Measurements from ENCODE around the genes FMOD and REN.

DNA sequence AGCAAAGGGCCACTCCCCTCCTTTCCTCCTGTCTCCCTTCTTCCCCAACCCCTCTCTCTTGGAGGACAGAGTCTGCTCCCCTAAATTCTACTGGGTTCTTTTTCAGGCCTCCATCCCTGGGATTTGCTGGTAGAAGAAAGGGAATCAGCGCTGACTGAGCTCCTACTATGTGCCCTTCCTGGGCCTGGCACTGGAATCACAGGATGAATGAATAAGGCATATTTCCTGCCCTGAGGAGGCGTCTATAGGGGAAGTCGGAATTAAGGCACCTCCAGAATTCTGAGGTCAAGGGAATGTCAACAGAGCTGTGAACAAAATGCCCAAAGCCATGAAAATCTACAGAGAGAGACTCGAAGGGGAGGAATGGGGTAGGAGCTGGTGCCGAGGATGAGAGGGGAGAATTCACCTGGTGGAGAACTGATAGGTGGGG, 17.4 kb upstream of the BTG2 start:
- RAMPAGE, long total RNA: no peak
- RRBS: no CpG with 5 or more reads among the region's 5 CpGs

DNA sequence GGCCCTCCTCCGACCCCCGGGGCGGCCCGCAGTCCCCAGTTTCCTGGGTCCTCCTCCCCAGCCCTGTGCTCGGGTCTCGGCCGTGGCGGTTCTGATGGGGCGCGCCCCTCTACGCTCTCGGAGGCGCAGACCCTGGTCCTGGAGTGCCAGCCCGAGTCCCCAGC, 427 bp downstream of the BTG2 start:
- RAMPAGE, long total RNA: no peak
- RRBS: 0% methylated on average over 2 of the region's 14 CpGs

GRCh38 chr1:203307593-203308371, 2.5 kb downstream of the BTG2 start:
- RAMPAGE, long total RNA: no peak
- RRBS: no CpG with 5 or more reads among the region's 3 CpGs

GRCh38 chr1:203350949-203351564, at the start of gene FMOD:
Gene FMOD (minus strand): TSS chr1:203351122.
- RAMPAGE, long total RNA: no peak
- RRBS: no CpG with 5 or more reads among the region's 18 CpGs

DNA sequence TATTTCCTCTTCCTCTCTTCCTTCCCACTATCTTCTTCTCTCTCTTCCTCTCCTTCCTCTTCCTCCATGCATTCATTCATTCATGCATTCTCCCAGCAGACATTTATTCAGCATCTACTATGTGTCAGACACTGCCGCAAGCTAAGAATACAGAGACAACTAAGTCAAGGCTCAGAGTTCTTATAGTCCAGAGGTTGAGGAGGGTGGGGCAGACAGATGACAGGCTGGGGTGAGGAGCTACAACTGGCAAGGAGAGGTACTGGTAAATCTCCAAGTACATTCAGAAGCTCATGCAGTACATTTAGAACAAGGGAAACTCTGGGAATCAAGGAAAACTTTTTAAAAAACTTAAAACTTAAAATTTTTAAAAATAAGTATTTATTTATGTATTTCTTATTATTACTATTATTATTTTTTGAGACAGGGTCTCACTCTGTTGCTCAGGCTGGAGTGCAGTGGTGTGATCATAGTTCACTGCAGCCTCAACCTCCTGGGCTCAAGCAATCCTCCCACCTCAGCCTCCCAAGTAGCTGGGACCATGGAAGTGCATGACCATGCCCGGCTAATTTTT, 56.5 kb upstream of the FMOD start:
- RAMPAGE, long total RNA: no peak
- RRBS: no CpG with 5 or more reads among the region's 2 CpGs

GRCh38 chr1:203592762-203593130, 33.9 kb upstream of the ATP2B4 start:
- RAMPAGE, long total RNA: no peak
- RRBS: no CpG with 5 or more reads among the region's 5 CpGs

GRCh38 chr1:203629211-203630392, 3.0 kb downstream of the ATP2B4 start:
- RAMPAGE, long total RNA: no peak
- RRBS: 12% methylated on average over 25 of the region's 61 CpGs

DNA sequence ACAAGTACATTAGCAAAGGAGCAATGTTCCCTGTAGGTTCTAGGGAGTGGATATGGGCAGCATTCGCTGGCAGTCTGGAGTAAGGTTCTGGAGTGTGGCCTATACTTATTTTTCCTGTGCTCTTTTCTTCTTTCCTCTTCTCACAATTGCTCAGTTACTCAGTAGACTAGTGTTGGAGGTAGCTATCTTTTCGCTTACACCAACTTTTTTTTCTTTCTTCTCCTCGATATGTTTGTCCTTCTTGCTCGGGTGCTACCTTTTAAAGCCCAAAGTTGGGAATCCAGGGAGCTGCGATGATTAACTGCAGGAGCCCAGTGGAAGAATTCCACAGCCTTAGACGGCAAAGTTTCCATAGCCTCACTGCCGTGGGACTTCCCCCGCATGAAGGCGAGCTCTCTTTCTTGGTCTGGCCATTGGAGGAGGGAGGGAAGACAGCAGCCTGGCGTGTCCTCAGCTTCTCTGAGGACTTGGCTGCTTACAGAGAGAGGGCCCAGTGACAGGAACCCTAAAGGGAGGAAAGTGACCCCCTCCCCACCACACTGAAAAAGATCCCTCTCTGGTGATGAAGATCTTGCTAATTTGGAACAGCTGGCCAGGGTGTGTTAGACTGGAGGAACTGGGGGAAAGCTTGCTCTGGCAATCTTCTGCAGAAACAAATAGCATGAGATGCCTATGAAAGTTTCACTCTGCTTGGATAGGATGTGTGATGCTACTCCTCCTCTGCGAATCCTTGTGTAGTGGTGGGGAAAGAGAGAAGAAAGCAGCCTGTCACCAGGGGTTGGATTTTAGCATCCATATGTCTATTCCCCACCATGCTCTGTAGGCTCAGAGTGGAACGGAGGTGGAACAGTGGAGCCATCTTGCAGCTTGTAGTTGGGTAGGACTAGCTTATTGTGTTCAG, 41.0 kb downstream of the ATP2B4 start:
- RAMPAGE, long total RNA: no peak
- RRBS: no CpG with 5 or more reads among the region's 12 CpGs

DNA sequence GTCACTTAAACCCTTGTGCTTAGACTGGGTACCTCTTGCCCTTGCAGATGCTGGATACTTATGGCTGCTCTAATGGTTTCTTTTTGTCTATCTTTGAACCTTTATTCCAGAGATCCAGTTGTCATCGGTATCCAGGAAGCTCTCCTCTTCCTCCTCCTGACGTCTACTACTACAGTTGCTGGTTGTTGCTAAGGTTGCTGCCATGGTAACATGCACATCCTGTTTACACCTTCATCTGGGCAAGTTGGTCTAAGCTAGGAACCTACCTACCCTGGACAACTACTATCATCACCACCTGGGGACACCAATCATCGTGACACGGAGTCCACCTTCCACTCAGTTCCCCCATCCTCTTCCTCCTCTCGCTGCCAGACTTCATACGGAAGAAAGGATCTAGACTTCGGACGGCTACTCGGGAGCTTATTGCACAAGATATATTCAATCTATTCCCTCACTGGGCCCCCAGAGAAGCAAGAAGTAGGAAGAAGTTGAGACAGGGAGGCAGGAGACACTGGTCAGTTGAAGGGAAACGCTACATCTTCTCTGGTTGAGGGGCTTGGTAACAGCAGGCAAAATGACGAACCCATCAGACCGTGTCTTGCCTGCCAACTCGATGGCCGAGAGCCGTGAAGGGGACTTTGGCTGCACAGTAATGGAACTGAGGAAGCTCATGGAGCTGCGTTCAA, 56.1 kb downstream of the ATP2B4 start:
- RAMPAGE, long total RNA: no peak
- RRBS: no CpG with 5 or more reads among the region's 16 CpGs

GRCh38 chr1:203799067-203799606, 3.7 kb downstream of the ZBED6 start:
- RAMPAGE, long total RNA: no peak
- RRBS: no CpG with 5 or more reads among the region's 5 CpGs

DNA sequence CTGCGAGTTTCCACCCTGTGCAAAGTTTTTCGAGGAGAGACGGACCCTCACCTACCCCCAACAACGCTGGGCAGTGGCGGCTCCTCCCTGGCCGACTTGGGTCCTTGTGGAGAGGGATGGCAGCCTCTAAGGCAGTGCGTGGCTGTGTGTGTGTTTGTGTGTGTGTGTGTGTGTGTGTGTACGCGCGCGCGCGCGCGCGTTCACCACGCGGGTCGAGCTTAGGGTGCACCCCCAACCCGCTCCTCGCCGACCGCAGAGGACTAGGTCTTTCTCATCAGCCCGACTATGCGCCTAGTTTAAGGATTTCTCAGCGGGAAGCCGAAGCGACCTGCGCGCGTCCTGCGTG, 879 bp downstream of the SOX13 start:
- RAMPAGE, long total RNA: no peak
- RRBS: no CpG with 5 or more reads among the region's 32 CpGs

- RAMPAGE, long total RNA: no peak
- RRBS: no CpG with 5 or more reads among the region's 18 CpGs
Observed at GRCh38 chr1:204088531-204089515, 15.9 kb downstream of the SOX13 start.

GRCh38 chr1:204116010-204116734, 35.7 kb downstream of the ETNK2 start:
- RAMPAGE, long total RNA: no peak
- RRBS: no CpG with 5 or more reads among the region's 7 CpGs

DNA sequence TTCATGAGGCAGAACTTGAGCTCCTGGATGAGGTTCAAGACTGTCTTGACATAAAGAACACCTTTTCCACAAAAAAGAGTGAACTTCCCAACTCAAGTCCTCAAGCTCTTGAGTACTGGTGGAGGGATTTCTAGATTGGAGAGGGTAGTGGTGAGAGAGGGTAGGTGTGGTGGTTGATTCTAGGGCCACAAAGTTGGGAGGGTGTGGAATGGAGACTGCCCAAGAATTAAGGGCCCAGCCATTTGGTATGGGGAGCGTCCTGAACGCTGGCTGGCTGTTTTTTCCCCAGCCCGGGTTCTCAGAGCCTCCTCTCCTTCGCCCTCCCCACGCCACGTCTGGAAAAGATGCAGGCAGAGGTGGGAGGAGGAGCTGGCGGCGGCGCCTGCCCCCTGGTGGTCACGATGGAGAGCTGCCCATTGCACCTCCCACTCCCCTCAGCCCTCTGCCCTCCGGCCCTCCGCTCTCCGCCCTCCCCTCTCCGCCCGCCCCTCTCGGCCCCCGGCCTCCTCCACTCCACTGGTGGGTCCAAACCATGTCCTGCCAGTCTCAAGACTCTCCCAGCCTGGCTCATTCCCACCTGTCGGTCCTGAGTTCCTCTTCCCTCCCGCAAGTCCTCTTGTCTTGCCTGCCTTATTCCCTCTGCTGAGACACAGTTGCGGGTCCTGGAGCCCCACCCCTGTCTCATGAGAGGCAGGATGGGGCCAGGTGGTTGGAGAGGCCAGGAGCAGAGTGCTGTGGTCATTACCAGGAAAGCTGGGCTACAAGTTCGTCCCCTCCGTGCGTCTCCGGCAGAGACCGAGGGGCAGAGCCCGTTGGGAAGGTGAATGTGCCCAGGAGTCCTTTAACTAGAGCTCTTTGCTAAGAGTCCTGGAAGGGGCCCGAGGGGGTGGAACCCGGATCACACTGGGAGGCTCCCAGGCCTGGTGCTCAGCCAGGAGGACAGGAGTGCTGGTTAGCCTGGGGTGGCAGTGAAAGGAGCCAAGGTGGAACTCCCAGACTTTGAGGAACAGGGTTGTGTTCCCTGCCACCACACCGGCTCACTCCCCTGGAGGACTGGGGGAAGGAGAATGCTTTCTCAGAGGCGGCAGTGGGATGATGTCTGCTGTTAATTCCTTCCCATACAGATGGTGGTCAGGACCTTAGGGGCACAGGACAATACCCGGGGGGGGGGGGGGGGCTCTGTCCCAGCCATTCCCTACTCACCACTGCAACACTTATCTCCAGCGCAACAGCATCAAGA, 22.6 kb downstream of the ETNK2 start:
- RAMPAGE, long total RNA: no peak
- RRBS: 33% methylated on average over 10 of the region's 32 CpGs

GRCh38 chr1:204149458-204150233, 2.2 kb downstream of the ETNK2 start:
- RAMPAGE, long total RNA: no peak
- RRBS: no CpG with 5 or more reads among the region's 13 CpGs

GRCh38 chr1:204166259-204166583, at the start of gene REN:
Gene REN (minus strand): TSS chr1:204166337.
- RAMPAGE, long total RNA: no peak
- RRBS: no CpG with 5 or more reads among the region's 4 CpGs

DNA sequence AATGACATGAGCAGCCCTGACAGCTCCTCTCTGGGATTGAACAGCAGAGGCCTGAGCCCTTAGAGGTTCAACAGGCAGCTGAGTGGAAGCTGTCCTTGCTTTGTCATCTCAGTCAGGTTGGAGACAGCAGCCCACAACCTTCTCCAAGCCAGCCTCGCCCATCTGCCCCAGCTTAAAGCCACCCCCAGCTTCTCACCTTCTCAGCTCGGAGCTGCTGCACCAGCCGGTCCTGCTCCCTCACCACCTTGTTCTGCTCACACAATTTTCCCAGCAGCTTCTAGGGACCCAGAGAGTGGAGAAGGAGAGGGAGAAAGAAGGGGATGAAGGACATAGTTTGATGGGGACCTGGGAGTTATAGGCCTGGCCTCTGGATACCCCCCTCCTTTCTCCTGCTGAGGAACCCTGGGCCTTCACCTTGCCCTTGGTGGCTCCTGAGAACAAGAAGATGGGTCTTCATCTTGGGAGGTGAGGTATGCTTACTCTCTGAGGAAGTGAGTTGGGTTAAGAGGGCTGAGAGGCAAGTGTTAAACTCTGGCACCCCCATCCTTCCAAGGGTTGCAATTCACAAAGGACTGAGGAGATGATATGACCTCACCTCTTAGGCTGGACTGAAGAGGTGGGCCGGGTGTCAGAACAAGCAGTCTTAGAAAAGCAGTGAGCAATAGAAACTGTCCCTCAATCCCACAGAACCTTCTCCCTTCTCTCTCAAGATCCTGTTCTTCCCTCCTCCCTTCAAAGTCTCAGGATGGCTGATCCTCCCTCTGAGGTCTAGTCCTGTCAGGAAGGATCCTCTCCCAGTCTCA, 35.4 kb upstream of the GOLT1A start:
- RAMPAGE, long total RNA: no peak
- RRBS: no CpG with 5 or more reads among the region's 4 CpGs

DNA sequence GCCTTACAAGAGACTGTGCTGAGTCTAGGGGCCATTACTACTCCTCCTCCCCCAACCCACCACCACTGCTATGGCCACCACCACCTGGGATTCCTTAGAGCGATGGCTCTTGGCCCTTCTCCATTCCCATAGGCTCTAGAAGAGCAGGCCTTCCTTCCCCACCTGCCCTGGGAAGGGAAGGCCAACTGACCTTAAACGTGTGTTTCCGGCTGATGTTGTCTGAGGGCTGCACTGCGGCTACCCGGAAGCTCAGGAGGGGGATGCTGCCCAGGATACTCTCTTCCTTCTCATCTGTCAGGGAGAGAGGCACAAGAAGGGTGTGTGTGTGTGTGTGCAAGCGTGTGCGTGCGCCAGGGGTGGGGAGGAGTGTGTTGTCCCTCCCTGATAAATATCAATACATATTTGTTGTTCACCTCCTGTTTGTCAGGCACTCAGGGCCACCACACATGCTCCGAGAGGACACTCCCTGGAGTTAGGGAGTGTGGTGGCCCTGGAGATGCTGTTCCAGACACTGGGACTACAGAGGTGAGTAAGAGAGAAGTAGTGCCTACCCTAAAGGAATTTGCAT, 51.0 kb upstream of the GOLT1A start:
- RAMPAGE, long total RNA: no peak
- RRBS: no CpG with 5 or more reads among the region's 9 CpGs

DNA sequence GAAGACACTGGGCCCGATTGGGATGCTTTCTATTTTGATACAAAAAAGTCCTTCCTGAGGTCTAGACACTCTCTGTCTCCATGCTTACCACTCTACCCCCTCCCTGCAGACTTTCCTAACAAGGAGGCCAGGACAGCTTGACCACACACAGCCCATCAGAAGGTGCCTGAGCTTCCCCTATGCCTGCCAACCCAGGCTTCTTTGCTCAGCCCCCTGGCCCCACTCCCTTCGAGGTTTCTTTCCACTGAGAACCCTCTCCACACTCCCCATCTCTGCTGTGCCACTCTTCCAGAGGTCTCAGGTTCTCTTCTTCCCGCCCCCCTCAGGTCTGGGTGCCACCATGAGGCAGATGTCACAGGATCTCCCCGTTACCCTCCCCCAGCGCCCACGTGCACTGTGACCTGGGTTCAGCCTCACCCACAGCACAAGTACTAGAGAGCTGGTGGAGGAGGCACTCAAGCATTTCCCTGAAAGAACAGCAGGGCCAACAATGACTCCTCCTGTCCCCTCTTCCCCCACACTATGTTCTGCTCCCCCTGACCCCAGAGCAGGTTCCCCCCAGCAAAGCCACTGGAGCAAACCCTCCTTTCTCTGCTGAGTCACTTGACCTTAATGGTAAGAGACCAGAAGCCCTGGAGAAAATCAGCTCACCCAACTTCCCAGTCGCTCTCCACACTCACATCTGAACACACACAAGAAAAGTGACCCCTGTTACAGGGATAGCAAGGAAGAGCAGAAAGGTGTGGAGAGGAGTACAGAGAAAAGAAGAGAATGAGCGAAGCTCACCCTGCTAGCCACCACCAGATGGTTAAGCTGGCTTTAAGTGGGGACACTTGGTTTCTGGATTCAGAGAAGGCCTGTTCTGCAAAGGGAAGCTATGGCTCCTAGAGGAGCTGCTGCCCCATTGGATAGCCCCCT, 14.3 kb downstream of the PLEKHA6 start:
- RAMPAGE, long total RNA: no peak
- RRBS: no CpG with 5 or more reads among the region's 8 CpGs

GRCh38 chr1:204361008-204361685, 1.4 kb upstream of the PLEKHA6 start:
- RAMPAGE, long total RNA: no peak
- RRBS: no CpG with 5 or more reads among the region's 3 CpGs